ENCODE measurements around a stretch of chr13.

DNA sequence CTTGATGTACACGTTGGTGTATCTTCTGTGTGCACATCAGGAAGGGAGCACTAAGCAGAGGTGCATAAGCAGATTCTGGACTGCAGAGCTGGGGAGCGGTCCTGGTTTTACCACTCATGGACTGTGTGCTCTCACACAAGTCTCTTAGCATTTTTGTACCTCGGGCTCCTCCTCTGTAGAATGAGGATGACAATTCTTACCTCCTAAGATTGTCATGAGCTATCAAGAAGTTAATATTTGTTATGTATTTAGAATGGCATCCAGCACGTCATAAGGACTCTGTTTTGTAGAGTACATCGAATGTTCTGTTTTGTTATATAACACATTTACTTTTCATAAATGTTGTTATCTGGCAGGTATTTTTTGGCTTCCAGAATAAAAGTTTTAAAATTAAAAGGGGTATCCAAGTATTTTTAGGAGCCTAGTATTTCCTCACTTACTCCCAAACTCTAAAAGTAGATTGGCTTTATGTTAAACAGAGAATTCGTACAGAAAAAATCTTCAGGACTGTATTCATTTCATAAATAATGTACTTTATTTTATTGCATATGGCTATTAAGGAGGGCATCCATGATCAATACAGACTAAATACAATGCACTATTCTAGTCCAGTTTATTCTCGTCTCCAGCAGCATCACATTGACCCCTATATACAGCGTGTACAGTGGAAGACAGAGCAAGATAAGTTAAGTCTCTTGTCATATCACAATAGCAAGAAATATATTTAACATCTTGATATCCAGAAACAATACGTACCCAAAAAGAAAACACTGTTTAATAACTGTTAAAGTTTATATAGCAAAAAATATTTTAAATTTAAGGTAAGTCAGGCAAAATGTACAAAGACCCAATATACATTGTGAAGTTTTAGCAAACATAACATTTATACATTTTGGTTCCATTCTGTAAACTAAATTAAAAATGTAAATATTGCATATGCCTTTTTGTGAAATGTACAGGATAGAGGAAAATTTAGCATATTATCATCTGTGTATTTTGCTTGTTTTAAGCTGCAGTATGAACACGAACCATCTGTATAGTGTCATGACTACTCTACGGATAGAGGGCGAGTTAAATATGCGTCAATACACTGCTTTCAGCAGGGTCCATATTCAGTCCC lies 32.7 kb downstream of the IRS2 start:
- PRO-cap: unidirectional peak, minus-strand start at position 638 of the sequence

- PRO-cap: no peak
Observed at GRCh38 chr13:109779959-109780286, 6.5 kb downstream of the IRS2 start.

DNA sequence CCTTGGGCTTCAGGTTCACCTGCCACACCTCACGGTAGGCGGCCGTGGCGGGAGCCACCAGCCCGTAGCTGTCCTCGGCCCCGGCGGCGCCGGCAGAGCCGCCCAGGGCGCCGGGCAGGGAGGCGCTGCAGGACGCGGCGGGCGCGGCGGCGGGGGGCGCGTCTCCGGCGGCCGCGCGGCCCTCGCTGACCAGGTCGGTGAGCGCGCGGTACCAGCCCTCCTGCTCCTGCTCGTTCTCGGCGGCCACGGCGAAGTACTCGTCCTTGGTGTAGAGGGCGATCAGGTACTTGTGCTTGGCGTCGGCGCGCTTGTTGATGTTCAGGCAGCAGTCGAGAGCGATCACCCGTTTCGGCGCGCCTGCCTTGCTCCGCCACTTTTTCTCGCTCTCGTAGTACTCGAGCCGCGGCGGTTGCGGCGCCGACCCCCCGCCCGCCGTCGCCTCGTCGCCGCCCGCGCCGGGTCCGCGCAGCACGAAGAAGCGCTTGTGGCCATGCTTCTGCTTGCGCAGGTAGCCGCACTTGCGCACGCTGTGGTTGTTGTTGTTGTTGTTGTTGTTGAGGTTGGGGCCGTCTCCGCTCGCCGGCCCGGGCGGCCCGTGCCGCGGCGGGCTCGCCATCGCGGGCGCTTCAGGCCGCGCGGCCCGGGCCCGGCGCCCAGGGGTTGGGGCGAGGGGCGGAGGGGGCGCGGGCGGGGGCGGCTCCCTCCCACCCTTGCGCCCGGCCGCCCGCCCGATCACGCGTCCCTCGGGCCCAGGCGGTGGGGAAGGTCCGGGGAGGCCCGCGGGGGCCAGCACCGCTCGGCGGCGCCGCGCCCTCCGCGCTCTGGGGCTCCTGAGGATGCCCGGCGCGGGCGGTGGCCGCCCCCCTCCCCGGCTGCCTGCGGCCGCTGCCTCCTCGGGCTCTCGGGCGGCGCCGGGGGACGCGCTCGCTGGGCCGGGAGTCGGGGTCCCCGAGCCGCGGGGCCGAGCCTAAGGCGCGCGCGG lies 654 bp downstream of the IRS2 start:
- PRO-cap: bidirectional peak, plus-strand start at position 311 of the sequence, minus-strand start at position 255 of the sequence

- PRO-cap: bidirectional peak, plus-strand start at chr13:109787446, minus-strand start at chr13:109787420; unidirectional peak, minus-strand start at chr13:109787869
Observed at GRCh38 chr13:109787134-109788181, 1.1 kb upstream of the IRS2 start.

DNA sequence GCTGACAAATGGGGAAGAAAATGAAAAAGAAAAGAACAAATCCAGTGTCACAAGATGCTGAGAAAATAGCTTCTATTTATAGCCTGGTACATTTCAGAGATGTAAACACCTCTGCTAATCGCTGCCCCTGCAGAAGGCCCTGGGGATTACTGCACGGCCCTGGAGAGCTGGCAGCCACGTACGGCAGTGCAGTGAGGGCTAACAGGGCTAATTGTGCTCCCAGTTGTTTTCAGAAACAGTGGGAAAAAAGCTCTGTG lies 237.7 kb upstream of the IRS2 start:
- PRO-cap: no peak

DNA sequence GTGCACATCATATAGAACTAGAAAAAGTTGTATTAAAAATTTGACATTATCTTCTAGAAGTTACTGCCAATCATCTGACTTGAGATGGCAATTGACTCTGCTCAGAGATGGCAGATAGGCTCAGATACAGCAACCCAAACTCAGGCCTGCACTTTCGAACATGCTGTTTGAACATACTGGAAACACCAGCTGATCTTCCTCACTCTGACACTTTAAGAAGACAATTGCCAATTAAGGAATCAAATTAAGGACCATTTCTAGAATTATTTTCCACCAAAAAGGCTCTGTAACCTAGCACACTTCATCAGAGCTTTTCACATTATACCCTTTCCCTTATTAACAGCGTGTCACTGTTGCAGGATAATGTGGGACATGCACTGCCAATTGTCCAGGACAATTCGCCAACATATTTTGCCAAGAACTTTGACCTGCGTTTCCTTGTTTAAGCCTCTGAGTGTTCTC lies 13.5 kb downstream of the COL4A1 start:
- PRO-cap: no peak

DNA sequence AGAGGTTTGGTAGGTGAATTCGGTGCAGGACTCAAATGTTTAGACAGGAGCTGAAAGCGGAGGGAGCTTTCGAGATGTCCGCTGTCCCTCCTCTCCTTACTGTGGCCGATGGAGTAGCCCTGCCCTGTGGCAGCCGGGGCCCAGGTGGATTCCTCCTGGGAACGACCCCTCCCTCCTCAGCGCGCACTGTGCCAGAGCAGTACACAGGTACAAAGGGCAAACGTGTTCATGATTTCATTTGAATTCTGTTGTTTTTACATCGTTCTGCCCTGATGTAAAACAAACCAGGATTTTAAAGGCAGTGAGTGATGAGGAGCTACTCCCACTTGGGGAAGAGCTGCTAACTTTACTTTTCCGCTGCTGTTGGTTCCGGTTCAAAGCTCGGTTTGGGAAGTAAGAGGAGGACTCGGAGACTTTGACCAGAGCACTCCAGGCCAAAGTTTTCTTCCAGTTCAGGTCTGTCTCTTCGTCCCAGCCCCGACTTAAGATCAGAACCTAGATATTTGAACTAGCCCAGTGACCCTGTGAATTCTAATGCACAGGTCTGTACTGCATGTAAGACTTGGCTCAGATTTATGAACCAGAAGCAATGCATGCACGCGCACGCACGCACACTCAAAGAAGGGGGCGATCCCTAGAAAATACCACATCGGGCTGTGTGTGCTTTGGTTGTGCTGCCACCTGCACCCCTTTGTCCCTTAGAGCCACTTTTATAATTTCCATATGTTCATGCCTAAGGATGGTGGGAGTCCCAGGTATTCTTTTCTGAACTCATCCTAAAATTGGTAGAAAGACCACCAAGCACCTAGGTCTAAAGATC lies 2.0 kb downstream of the COL4A2 start:
- PRO-cap: no peak

- PRO-cap: no peak
Observed at GRCh38 chr13:110309811-110310492, 2.9 kb downstream of the COL4A2 start.

GRCh38 chr13:110314921-110315223 lies 7.8 kb downstream of the COL4A2 start:
- PRO-cap: no peak

GRCh38 chr13:110346784-110347076 lies 39.6 kb downstream of the COL4A2 start:
- PRO-cap: no peak

GRCh38 chr13:110449955-110450594 lies 111.4 kb downstream of the RAB20 start:
- PRO-cap: no peak

GRCh38 chr13:110501314-110501709 lies 60.2 kb downstream of the RAB20 start:
- PRO-cap: no peak

GRCh38 chr13:110540672-110541955 lies 20.4 kb downstream of the RAB20 start:
- PRO-cap: no peak

DNA sequence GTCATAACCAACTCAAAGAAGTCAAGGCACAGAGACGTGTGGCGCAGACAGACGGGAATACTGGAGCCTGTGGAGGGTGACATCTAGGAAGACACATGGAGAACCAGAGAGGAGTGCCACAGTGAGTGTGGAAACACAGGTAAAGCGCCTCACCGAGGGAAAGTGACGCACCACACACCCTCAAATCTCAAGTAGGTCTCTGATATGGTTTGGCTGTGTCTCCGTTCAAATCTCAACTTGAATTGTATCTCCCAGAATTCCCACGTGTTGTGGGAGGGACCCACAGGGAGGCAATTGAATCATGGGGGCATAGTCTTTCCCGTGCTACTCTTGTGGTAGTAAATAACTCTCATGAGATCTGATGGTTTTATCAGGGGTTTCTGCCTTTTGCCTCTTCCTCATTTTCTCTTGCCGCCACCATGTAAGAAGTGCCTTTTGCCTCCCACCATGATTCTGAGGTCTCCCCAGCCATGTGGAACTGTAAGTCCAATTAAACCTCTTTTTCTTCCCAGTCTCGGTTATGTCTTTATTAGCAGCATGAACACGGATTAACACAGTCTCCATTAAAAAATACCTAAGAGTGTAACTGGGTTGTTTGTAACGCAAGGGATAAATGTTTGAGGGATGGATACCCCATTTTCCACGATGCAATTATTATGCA lies 16.8 kb downstream of the RAB20 start:
- PRO-cap: no peak

- PRO-cap: no peak
Observed at GRCh38 chr13:110556154-110556499, 5.4 kb downstream of the RAB20 start.

- PRO-cap: no peak
Observed at GRCh38 chr13:110635570-110635929, 20.2 kb downstream of the NAXD start.

DNA sequence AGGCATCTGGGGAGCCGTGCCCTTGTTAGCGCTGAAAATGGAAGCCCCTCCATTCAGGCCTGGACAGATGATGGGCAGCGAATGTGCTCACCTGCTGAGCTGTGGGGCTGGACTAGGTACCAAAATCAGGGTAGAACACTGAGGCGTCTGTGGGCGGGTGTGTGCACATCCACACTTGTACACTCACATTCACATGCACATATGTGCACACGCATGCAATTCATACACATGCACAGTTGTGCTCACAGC lies 20.7 kb downstream of the NAXD start:
- PRO-cap: no peak

DNA sequence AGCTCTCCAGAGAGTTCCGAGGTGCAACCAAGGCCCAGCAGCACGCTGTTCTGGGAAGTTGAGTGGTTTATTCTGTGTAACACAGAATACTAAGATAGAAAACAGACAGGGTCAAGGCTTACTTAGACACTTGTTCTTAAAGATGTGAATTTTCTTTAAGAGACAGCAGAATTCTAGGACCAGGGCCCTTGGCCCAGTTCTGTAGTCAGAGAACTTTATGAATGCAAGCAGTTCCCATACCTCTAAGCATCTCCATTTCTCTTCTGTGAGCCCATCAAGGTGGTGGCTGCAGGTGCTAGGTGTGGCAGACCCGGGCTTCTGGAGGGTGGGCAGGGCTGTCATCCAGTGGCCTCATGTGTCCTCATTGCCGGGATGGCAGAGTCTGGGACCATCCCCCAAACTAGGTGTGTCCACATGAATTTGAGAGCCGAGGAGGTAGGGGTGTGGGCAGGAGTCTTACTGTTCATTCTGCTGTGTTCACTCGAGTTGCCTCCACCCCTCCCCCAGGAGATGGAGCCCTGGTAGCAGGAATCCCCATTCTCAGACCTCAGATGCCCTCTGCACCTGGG lies 22.2 kb downstream of the NAXD start:
- PRO-cap: no peak

- PRO-cap: no peak
Observed at GRCh38 chr13:110663842-110664461, 42.0 kb downstream of the CARS2 start.

- PRO-cap: no peak
Observed at GRCh38 chr13:110675906-110676532, 29.9 kb downstream of the CARS2 start.

Data from A673 (cell line).